ENCODE measurements around the gene ERGIC3.

DNA sequence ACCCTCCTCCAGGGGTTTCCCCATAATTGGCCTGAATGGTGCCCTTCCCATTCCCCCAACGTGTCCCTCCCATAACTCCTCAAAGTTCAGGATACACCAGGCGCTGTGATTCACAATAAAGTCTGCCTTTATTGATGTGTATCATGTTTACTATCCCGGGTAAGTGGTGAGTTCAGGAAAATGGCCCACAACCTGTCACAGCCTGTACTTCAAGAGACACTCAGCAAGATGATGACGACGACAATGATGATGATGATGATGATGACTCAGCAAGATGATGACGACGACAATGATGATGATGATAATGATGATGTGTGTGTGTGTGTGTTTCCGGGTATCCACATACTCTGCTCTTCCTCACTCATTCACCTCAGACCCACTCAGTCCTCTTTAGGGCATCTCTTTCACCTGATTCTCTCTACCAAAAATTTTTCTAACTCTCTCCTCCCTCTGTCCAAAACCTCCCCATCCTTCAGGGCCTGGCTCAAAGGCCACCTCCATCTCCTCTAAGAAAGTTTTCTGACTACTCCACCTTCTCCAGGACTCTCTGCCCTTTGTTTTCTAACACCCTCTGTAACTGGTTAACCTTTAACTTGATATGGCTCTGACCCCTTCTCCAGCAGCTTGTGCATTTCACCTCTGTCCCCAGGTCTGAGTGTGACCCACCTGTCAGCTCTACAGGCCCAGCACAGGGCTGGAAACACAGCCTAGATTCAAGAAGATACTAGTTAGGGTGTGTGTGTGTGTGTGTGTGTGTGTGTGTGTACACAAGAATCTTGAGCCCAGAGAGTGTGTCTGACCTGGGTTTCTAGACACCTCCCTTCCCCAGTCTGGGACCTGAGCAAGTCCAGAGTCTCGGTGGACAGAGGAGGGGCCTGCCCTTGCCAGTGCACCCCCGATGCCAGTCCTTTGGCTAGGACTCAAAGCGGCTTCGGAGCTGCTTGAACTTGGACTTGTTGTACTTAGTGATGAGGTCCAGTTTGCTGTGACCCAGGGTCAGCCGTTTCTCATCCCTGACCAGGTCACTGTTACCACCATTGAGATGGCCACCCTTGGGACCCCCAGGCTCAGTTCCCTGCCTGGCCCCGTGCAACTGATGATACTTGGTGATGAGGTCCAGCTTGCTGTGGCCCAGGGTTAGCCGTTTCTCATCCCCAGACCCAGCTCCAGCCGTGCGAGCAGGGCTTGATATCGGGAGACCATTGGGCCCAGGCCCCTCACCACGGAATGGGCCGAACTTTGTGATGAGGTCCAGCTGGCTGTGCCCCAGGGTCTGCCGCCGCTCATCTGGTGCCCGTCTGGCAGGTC, 1.5 kb upstream of the EIF6 start:
- PRO-cap = no peak

DNA sequence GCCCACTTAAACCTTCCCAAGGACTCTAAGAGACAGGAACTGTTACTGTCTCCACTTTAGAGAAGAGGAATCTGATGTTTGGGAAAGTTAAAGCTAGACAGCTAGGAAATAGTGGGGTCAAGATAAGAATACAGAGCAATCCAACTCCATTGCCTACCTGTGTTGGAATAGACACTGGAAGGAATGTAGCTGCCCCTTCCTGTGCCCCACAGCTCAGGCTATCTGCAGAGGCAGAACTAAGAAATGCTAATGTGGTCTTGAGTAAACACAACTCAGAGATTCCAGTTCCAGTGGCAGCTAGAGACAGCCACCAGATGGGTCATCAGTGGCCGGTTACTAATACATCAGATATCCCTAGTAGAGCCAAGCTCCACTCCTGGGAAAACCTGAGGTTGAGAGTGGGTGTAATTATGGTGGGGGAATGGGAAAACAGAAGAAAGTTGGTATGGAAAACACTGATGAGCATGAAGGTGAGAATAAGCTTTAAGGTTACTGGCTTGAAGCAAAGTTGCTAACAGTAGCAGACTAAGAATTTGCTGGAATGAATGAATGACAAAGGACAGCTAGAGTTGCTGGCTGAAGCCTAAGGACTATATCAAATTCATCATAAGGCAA, 28.2 kb upstream of the FAM83C start:
- PRO-cap = no peak

DNA sequence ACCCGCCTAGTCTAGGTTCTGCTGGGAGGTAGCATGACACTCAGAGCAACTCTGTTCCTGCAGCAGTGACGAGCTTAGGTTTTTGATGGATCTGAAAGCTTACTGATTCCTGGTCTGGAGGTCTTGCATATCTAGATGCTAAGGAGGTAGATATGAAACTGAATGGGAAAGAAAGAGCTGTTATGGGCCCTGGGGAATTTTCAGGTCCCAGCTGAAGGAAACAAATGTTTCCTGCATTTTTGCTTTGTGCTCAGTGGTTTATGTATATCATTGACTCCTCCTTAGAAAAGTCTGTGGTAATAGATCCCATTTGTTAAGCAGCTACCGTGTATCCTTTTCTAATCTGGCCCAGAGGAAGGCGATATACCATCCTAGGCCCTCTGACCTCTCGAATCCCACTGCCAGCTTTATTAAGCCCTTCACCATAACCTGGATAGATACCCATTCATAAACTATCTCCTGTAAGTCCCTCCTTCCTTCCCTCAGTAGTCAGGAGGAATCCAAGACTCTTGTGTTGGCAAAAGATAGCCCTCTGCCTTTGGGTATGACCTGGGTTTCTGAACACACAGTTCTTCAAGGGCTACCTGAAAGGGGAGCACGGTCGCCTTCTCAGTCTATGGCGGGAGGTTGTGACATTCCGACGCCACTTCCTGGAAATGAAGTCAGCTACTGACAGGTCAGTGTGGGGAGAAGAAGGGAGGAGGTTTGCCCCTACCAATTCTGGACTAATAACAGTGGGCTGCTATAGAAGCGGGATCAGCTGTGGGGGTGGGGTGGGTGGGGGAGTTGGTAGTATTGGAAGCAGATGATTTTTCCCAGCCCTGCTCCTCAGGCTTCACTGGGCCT, 11.2 kb downstream of the CEP250 start:
- PRO-cap = no peak

DNA sequence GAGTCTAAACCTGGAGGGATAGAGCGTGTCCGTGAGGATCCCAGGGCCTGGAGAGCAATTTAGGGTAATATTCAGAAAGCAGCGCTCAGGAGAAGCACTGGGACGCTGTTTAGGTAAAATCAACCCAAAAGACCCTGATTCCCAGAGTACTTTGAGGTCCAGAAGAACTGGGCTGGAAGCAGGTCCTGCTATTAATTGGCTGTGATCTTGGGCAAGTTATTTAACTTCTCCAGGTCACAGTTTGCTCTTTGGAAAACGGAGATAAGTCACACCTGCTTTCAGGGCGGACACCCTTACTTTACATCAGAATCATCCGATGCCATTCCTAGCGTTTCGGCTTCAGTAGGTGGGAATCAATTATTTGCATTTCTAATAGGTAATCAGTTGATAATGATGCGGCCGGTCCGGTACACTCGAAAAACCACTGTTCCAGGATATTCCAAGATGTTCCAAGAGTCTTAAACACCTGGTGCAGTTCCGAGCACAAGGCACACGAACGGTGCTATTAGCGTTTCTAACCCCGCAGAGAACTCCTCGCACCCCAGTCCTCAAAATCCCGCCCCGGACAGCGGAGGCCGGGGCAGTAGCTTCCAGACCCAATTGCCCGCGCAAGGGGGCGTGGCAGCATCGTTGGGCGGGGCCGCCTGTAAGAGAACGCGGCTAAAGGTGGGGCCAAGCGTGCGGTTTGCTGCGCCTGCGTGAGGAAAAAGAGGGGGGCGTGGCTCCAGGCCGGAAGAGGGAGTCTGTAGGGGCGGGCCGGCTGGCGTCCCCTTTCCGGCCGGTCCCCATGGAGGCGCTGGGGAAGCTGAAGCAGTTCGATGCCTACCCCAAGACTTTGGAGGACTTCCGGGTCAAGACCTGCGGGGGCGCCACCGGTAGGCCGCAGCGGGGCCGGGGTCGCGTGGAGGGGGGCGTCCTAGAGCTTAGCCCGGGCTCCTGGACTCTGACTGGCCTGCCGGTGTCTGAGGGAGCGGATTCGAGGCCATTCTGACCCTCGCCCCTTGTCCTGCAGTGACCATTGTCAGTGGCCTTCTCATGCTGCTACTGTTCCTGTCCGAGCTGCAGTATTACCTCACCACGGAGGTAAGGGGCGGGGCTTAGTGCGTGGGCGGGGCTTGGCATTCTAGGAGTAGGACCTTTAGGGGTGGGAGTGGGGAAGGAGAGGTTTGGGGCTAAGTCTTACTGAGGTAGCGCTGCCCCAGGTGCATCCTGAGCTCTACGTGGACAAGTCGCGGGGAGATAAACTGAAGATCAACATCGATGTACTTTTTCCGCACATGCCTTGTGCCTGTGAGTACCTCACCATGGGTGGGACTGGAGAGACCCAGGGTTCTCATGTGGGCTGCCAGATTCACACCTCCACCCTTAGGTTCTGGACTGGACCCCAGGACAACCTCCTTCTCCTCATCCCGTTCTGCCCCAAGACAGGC, at the start of gene ERGIC3:
Gene ERGIC3, plus strand, starts transcription at position 768 of the 1,430 bp plus-strand sequence.
- PRO-cap = bidirectional peak, plus-strand start at position 772 of the sequence, minus-strand start at position 577 of the sequence; bidirectional peak, plus-strand start at position 1,147 of the sequence, minus-strand start at position 1,046 of the sequence

DNA sequence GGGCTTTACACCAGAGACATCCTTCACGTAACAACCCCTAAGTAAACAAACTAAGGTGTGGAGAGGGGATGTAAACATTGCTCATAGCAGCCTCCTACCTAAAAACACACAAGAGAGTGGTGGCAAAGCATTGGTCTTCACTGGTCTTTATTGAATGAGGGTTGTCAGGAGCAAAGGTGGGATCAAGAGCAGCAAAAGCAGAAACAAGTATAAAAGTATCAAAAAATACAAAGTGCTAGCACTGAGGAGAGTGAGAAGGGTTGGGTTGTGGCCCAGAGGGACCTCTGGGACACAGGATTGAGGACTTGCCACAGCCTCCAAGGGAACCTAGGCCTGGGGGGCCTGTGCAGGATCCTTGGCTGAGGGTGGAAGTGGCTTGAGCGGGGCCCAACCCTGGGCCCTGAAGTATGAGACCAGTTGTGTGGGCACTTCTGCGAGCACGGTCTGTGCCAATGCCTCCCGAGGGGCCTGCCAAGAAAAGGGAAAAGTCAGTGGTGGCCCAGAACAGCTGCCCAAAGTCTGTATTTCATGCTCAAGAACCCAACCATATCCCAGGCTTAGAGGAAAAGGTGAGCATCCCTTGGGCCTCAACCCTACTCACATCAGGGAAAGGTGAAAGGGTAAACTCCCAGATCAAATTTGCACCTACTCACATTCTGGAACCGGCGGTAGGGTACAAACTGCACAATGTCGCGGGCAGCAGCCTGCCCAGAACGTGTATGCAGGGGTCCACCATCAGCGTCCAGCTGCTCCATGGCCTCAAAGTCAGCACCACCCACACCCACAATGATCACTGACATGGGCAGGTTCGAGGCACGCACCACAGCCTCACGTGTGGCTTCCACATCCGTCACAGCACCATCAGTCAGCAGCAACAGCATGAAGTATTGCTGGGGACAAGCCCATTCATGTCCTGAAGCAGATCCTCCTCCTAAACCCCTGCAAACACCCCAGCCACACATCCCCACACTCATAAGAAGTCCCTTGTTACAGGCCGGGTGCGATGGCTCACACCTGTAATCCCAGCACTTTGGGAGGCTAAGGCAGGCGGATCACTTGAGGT, 10.6 kb downstream of the SPAG4 start:
- PRO-cap = no peak

DNA sequence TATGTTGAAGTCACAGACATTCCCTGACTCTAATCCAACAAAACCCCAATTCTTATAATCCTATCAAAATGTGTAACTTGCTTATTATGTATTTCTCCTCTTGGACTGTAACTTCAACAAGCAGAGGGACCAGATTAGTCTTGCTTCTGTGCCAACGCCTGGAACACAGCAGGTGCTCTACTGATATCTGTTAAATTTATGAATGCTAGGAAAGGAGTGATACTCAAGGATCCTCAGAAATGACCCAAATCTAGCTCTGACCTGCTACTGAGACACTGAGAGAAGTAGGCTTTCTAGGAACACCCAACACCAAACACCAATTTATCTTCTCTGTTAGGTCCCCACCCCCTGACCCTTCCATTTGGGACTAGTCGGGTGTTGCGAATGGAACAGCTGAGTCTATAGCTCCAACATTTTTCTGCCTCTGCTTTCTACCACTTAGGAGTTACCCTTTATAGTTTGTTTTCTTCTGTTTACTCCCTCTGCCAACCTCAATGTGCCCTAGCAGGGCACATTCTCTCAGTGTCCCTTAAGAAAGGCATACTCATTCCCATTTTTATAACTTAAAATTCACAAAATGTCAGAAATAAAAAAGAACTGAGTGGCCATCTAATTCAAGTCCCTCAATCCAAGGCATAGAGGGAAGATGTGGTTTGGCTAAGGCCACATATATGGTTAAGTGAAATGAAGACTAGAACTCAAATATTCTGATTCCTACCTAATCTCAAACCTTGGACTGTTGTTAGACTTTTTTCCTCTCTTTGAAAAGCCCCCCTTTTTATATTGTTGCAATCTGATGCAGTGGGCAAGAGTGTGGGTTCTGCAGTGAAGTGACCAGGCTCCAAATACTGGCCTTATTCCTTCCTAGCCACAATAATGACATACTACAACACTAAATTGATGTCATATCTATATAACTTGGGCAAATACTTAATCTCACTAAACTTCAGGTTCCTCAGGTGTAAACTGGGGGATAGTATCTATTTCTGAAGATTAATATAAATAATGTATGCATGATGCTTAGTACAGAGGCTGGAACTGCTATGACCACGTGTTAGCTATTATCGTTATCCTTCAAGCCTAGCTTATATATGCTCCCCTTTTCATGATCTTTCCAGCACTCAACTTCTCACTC, 23.8 kb downstream of the CPNE1 start:
- PRO-cap = no peak

- PRO-cap = no peak
These were observed 4.2 kb downstream of the ROMO1 start for GRCh38 chr20:35703199-35704082.

DNA sequence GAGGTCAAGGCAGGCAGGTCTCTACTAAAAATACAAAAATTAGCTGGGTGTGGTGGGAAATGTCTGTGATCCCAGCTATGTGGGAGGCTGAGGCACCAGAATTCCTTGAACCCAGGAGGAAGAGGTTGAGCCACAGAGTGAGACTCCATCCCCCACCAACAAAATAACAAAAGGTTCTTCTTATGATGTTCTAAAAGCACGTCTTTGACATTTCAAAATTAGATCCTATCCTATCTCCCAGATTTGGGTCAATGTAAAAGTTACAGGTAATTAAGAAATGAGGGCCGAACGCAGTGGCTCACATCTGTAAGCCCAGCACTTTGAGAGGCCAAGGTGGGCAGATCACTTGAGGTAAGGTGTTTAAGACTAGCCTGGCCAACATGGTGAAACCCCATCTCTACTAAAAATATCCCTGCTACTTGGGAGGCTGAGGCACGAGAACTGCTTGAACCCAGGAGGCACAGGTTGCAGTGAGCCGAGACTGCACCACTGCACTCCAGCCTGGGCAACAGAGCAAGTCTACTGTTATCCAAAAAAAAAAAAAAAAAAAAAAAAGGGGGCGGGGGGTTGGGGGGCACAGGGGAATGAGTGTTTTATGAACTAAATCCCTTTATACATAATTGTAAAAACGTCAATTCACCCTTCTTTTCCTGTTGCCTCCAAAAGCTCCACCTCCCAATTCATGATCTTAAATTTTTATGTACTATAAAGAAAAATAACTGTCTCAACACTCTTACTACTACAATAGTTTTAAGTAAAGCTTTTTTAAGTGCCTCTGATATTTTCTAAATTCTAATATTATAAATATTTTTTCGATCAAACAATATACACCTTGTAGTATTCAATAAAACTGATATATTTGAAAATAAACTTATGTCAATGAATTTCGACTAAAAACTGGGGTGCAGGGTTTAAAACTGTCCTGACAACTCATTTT, 13.0 kb downstream of the ROMO1 start:
- PRO-cap = no peak

DNA sequence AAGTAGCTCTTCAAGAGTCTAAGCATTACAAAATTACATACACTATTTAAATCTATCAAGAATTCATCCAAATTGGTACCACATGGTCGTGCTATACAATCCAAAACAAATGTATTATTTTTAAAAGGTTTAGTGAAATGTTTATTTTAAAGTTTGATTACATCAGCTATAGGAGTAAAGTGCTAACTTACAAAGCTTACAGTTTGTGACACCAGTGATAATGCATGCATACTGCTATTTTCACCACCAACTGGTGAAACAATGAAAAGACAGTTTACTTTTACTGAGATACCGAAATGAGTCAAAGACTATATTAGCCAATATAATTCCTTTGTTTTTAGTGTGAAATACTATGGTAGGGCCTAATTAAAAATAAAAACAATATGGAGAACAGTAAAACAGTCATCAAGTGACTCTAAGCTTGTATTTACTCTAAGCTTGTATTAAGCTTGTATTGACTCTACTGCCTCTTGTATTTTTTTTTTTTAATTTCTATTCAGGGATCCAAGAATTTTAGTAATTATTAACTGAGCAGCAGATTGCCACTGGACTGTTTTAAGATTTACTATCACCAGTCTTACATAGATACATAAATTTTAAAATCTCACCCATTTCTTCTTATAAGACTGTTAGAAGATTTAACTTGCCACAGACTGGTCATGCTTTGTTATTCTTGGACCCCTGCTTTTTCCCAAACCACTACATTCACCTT, 2.2 kb downstream of the RBM39 start:
- PRO-cap = no peak

DNA sequence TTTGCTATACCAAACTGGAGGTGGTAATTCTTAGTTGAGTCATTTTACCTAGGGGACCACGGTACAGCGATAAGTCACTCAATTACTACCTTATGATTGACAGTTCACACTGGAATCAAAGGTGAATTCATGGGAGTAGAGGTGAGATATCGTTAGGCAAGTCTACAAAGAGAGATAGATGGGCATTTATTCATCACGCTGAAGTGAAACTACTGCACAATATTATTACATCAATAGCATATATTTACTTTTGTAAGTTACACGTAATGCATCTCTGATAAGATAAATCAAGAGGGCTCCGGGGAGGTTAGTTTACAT, 1.7 kb downstream of the RBM39 start:
- PRO-cap = no peak

DNA sequence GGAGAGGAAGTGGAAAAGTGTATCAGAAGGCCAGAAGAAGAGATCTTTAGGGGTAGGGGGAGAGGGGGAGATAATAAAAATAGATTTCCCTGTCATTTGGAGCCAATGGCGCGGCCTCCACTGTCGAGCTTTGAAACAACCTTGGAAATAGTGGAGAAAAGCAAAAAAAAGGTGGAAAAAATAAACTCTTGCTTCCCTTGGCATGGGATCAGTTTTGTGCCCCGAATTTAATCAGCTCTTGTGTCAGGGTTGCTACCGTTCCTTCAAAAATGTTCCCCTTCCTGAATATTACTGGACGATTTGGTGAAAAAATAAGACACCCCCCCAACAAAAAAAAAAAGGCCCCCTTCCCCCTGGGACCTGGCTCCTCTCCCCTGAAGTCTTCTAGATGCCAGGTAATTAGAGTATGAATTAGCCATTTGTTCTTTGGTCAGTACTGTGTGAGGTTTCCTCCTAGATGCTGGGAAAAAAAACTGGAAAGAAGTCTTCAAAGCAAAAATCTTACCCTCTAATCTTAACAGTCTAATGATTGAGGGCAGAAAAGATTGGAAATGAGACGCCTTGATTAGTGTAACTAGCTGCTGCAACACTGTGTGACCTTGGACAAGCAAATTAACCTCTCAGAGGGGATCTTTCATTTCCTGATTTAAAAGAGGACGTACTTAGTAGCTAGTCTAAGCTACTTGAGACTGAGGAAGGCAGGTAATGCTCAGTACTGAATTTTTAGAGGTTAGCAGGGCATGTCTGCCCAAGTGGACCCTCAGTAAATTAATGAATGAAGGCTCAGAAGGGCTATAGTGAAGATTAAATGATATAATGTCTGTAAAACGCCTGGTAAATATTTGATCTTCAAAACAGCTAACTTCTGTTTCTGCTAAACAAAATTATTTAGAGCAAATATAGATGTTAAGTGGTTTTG, 937 bp upstream of the RBM39 start:
- PRO-cap = unidirectional peak, minus-strand start at position 614 of the sequence; unidirectional peak, minus-strand start at position 773 of the sequence

DNA sequence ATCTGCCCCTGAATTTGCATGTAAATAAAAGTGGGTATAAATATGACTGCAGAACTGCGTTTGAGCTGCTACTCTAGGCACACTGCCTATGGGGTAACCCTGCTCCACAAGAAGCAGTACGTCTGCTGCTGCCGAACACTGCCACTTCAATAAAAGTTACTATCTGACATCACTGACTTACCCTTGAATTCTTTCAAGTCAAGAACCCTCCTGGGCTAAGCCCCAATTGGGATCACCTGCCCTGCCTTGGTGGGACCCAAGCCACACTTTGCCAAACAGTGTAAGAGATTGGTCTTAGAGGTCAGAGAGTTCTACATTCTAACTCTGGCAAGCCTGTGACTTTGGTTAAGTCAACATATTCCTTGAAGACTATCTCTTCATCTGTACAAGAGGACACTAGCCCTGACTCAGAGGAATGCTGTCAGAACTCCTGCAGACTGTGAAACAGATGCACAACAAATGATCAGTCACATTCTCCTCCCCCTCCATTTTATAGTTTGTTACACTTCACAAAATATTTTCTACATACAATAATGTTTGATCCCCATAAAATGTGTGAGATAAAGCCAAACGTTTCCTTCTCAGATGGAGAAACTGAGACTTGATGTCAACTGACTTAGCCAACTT, 91.8 kb upstream of the EPB41L1 start:
- PRO-cap = no peak

- PRO-cap = no peak
These were observed 19.7 kb downstream of the AAR2 start for GRCh38 chr20:36255889-36256405.

GRCh38 chr20:36270944-36271945, 34.9 kb upstream of the DLGAP4 start:
- PRO-cap = no peak

GRCh38 chr20:36543105-36543540, 1.8 kb downstream of the MYL9 start:
- PRO-cap = no peak

DNA sequence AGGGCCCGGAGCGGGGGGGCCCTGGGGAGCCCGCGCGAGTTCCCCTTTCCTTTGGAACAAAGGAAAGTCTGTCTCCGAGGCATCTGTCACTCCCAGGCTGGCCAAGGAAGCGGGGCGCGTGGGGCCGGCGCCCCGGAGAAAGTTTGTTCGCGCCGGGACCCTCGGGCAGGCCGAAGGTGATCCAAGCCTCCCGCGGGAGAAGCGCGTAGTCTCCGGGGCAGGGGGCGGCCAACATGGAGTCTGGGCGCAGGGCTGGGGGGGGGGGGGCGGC, 724 bp downstream of the TGIF2 start:
- PRO-cap = bidirectional peak, plus-strand start at position 86 of the sequence, minus-strand start outside the sequence

DNA sequence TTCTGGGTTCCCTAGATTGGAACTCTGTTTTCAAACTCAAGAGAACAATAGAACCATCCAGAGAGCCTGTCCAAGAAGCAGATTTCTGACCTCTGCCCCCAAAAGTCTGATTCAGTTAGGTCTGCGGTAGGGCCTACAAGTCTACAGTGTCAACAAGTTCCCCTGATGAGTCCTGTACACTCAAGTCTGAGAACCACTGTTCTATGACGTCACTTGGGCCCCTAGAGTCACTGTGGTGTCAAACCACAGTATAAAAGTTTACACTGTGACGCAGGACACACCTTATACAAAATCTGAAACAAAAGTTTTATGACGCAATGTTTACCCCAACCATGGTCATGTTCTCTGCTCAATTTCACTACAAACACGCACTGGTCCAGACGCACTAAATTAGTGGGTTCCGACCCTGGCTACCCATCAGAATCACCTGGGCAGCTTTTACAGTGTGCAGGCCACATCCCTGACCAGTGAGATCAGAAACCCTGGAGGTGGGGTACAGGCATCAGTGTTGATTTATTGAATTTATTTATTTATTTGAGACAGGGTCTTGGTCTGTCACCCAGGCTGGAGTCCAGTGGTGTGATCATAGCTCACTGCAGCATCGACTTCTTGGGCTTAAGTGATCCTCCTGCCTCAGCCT, 17.8 kb downstream of the SLA2 start:
- PRO-cap = no peak

DNA sequence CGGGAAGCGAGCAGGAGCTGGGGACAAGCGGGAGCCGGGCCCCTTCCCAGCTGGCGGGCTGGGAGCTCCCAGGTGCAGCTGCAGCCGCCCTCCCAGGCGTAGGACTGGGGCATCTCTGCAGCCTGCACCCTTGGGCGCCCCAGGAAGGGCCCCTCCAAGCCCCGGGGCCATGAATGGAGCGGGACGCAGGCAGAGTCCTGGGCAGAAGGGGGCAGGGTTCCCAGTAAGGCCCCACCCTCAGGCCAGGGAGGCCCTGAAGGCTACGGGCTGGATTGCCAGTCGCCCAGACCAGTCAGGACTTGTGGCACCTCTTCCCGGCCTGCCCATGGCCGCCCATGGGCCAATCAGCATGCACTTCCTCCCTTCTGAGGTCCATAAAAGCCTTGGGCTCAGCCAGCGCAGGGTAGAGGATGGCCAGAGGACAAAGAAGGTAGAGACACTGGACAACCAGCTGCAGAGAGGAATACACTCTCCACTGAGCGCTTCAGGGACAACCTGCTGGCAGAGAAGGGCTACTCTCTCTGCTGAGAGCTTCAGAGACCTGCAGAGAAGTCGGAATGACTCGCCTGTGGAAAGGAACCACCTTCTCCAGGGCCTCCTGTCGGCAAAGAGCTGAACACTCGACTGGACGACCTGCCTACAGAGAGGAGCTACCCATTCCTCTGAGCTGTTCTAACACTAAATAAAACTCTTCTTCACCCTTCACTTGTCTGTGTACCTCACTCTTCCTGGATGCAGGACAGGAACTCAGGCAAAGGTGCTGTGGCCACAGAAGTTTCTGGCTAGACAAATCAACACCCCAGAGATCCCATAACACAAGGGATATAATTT, 31.3 kb upstream of the SLA2 start:
- PRO-cap = no peak

- PRO-cap = bidirectional peak, plus-strand start at chr20:36757928, minus-strand start at chr20:36757844
These were observed 11.8 kb upstream of the NDRG3 start for GRCh38 chr20:36757632-36758177.

DNA sequence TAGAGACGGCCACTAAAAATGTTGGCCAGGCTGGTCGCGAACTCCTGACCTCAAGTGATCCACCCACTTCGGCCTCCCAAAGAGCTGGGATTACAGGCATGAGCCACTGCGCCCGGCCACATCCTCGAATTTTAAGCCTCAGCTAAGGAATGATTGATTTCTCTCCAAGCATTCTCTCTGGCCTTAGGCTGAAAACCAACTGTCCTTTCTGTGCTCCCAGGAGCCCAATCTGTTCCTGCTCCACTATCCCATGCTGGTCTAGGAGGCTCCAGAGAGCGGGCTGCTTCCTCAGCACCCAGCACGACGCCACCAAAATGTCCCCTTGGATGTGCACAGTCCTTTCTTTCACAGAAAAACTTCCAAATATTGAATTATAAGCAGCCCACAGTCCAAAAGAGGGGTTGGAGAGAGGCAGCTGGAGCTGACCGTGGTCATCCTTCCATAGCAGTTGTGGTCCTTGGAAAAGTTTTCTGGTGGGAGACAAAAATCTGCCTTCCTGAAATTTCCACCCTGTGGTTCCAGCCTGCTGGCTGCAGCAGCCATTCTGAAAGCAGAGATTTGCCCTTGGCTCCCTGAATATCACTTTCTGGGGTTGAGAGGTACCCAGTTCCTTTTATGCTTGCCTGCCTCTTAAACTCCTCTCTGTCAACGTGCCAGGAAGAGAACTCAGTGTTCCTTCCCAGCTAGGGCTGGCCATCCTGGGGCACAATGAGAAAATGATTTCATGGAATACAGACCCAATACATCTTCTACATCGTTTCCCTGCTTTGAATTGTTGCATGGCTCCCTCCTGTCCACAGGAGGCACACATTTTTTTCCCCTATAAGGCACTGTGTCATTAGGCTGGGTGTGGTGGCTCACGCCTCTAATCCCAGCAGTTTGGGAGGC, 1.4 kb upstream of the DSN1 start:
- PRO-cap = no peak

Measured in SEM (cell line).